ENCODE results near the gene GSE1.

GRCh38 chr16:84833327-84834088 lies 13.7 kb downstream of the CRISPLD2 start:
- RAMPAGE, long total RNA: no peak
- RRBS: 88% methylated on average over 1 of the region's 25 CpGs

- RAMPAGE, long total RNA: no peak
- RRBS: no CpG with 5 or more reads among the region's 4 CpGs
These were observed 3.0 kb upstream of the ZDHHC7 start for GRCh38 chr16:85014185-85014883.

- RAMPAGE, long total RNA: no peak
- RRBS: no CpG with 5 or more reads among the region's 7 CpGs
These were observed 3.9 kb downstream of the KIAA0513 start for GRCh38 chr16:85031367-85031926.

DNA sequence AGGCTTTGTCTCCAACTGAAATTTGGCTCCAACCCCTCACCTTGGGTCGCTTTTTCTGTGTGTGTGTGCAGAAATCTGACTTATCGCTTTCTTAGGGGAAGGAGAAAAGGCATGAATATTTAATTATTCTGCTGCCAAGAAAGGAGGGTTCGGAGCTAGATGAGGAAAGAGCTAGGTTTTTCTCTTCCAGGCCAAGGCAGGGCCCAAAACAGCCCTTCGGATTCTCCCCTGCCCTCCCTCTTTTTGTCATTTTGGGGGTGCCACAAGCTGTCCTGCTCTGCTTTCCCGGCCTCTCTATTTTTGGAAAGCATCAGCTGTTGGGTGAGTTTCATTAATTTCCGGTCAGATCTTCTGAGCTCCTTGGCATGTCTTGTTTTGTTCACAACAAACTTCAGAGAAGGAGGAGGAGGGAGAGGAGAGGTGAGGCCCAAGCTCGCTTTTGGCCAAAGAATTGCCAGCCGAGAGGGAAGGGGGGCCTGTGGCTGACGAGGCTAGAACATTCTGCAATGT lies 18.0 kb upstream of the CIBAR2 start:
- RAMPAGE, long total RNA: no peak
- RRBS: 70% methylated on average over 1 of the region's 9 CpGs

DNA sequence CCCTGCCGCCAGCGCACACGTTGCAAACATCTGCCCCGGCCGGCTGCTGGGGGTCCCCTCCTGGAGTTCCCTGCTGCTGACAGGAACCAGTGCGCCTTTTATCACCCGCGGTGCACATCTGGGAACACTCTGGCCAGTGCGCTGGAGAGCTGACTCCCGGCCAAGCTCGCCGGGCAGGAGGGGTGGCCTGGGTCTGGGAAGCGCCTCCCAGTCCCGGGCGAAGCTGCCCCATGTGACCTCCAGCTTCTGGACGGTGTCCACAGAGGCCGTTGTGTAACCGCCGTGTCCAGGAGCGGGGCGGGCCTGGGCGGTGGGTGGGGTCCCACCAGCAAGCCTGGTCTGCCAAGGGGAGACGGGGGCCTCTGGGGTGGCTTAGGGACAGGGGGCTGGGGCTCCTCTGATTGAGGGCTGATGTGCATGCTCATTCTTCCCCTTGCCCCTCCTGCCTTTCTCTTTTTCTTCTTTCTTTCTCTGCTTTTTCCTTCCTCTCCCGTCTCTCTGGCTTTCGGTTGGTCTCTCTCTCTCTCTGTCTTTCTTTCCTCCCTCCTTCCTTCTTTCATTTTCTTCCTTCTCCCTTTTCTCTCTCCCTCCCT lies 25.2 kb upstream of the CIBAR2 start:
- RAMPAGE, long total RNA: no peak
- RRBS: 3% methylated on average over 7 of the region's 25 CpGs

GRCh38 chr16:85170502-85171126 lies 58.3 kb upstream of the CIBAR2 start:
- RAMPAGE, long total RNA: no peak
- RRBS: 91% methylated on average over 10 of the region's 34 CpGs

GRCh38 chr16:85222061-85222961 lies 110.0 kb upstream of the CIBAR2 start:
- RAMPAGE, long total RNA: no peak
- RRBS: no CpG with 5 or more reads among the region's 26 CpGs

- RAMPAGE, long total RNA: no peak
- RRBS: 76% methylated on average over 4 of the region's 13 CpGs
These were observed 197.2 kb upstream of the CIBAR2 start for GRCh38 chr16:85309584-85309809.

DNA sequence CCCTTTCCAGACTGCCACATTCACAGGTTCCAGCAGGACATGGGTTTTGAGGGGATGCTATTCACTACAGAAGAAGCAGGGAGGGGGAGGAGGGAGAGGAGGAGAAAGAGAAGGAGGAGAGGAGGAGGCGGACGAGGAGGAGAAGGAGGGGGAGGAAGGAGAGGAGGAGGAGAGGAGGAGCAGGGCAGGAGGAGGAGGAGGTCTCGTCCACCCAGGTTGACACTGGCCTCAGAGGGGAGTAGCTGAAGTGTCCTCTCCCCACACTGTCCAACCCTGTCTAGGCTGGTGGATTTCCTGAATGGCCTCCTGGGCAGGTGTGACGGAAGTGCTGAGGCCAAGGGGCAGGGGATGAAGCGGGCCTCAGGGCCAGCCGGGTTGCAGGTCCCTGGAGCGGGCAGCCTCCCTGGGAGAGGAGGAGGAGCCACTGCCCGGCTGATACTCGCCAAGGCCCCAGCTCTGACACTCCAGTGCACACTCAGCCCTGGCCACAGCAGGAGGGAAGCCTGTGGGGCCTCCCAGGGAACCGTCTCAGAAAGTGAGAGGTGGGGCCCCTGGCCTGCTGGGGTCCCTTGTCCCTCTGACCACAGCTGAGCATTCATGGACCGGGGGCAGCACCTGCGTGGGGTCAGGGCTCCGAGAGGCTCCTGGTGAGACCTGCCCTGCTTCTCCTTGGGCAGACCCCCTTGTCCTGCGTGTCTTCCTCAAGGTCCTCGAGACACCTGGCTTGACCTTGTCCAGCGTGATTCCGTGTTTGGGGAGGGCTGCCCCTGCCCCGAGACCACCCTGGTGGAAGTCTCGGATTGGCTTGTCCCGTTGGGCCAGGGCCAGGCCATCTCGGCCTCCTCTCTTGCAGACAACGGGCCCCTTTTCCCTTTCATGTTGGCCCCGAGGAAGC lies 200.6 kb upstream of the CIBAR2 start:
- RAMPAGE, long total RNA: no peak
- RRBS: 32% methylated on average over 3 of the region's 23 CpGs

GRCh38 chr16:85516062-85516479 lies 97.1 kb upstream of the GSE1 start:
- RAMPAGE, long total RNA: no peak
- RRBS: 19% methylated on average over 4 of the region's 6 CpGs

DNA sequence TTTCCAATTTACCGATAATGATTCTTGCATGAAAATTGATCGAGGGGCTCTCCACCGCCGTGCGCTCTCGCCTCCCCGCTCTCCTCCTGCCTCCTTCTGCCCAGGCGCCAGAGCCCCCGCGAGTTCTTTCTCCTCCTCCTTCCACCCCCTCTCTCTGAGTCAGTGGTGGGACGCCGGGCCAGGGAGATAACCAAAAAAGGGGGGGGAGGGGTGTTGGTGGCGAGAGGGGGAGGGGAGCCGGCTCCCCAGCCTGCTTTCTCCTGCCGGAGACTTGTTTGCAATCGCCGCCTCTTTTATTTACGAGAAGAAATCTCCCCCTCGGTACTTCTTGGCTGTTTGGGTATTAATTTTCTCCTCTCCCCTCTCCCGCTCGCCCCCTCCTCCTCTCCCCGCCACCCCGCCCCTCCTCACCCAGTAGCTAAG lies 57.9 kb upstream of the GSE1 start:
- RAMPAGE, long total RNA: no peak
- RRBS: under 1% methylated on average over 3 of the region's 23 CpGs

DNA sequence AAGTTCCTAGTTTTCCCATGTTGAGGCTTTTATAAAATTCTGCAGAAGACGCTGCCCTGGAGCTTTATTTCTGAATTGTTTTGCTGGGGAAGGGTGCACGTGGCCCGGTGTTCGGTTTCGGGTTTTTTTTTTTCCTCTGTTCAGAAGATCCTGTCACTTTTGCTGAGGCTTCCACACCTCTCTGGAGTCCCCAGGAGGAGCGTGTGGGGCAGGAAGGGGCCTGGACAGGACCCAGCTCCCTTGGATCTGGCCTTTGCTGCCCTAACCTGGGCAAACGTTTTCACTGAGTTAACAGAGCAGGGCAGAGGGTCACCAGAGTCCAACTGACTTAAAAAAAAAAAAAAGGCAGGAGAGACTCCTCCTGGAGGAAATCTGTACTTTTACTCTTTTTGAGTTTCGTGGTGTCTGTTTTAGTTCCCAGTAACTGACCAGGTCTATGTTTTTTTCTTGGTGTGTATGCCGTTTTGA lies 55.6 kb upstream of the GSE1 start:
- RAMPAGE, long total RNA: no peak
- RRBS: no CpG with 5 or more reads among the region's 9 CpGs

DNA sequence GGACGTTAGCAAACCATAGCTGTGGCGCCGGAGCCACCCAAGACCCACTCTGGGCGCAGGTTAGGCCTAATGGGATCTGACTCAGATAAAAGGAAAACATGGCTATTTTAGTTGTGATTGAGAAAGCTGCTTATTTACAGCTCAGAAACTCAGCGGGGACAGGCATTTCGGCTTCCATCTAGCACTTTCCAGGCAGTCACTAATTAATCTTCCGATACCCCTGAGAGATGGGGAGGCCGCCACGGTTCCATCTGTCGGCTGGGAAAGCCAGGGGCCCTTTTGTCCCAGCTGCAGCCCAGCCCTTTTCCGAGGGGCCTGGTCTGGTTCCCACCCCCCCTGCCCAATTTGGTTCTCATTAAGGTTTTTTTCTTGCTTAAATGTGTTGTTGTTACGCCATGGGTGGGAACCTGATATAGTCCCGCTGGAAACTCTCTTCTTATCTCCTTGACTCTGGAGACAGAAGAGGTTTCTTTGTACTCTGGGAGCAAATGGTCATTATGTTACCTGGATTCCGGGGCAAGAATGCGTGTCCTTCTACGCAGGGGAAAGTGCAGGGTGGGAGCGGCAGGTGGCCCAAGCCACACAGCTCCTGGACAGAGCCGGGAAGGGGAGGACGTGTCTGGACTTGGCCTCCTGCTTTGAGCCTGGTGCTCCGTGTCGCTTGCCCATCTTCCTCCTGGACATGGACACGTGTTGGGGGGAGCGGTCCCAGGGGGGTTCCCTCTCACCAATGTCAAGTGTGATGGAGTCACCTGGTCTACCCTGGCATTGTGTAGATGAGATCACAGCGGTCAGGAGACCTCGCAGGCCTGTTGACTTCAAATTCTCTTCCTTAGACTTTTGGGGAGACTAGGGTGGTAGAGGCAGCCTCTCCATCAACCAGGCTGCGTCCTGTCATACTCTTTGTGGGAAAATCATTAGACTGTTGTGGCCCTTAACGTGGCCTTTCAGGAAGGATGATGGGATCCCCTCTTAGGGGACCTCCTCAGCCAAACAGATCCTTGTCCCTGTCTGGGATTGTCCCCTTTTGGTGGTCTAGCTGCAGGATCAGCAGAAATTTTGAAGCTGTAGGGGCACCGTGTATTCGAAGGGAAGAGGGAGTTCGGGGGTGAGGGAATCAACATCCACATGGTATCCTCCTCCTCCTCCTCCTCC lies 50.7 kb upstream of the GSE1 start:
- RAMPAGE, long total RNA: no peak
- RRBS: 60% methylated on average over 4 of the region's 30 CpGs

- RAMPAGE, long total RNA: no peak
- RRBS: no CpG with 5 or more reads among the region's 12 CpGs
These were observed 23.1 kb upstream of the GSE1 start for GRCh38 chr16:85590033-85590434.

- RAMPAGE, long total RNA: no peak
- RRBS: no CpG with 5 or more reads among the region's 11 CpGs
These were observed 3.1 kb upstream of the GSE1 start for GRCh38 chr16:85610006-85610443.

DNA sequence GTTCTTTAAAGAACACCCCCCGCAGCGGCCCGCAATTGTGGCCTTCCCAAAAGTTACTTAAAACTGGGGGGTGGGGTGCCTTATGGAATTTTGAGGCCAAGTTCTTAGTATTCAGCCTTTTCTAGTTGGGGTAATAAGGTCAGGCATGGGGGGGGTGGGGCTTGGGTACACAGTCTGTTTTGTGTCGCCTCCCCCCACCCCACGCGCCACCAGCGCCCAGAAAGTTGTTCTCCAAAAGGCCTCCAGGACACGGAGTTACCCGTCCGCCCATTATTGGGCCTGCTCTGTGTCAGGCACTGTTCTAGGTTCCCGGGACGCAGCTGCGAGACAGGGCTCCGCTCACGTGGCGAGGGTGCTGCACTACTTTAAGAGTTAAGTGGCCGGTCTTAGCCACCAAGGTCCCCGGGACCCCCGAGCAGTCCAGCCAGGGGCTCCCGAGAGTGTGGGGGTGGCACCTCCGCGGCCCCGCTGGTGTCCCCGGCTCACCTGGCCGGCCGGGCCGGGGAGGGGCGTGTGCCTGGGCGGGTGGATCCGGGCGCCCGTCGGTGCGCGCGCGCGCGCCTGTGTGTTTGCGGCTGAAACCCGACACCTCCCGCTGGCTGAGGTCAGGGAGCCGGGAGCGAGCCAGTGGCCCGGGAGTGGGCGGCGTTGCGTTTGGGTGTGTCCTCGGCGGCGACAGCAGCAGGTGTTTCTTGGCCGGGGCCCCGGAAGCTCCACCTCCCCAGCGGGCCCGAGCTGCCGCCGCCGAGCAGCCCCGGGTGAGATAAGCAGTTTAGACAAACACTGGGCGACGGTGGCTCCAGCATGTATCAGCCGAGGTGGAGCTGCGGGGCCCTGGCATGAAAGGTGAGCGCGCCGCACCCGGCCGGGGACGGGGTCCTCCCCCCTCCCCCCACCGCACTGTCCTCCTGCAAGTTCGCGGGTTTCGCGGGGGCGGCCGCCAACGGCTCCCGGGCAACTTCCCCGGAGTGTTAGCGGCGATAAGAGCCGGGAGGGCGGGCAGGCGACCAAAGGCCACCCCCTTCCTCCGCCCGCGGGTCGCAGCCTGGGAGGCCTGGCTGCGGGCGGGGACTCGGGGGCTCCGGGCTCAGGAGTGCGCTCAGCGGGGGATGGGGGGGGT lies at the start of gene GSE1:
Gene GSE1, plus strand, starts transcription at position 770 of the 1,120 bp plus-strand sequence.
- RAMPAGE, long total RNA: no peak
- RRBS: 2% methylated on average over 62 of the region's 94 CpGs

DNA sequence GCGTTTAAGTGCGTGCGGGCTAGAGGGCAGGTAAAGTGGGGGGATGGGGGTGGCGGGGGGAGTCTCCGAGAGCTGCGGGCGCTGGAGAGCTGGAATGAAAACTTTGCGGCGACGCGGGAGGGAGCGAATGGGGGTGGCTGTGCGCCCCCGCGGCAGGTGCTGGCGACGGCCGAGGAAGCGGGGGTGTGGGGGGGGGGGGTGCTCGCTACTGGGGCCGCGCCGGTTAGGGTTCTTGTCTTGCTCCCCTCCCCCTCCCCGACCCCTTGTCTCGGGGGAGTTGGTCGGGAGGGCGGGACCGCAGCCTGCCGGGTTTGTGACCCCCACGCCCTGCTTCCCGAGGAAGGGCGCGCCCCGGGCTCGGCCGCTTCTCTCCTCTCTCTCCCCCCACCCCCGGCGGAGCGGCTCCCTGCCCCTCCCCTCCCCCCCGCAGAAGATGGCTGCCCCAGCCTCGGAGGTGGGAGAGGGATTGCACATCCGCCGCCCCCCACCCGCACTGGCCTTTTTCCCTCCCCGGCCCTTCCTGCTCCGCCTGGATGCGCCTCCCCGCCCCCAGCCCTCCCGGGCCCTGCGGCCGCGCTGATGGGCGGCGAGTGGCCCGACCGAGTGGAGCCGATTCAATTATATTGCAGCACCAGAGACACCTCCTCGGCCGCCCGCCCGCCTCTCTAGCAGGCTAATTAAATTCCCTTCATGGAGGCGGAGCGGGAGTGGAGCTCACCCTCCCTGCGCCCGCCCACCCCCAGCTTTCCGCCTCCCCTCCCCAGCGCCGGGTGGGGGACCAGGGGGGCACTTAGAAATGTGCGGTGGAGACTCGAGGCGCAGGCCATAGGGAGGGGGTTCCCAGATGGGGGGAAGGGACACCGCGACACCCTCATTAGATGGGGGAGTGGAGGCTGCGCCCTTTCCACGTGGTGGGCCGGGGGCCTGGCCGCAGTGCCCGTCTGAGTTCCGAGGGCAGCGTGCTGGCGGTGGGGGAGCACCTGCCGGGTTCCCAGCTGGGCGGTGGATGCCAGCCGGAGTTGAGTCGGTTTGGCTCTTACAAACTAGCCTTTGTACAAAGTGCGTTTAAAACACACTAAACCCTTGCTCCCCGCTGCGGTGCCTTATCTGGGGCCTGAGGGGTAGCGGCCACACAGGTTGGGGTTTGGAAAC lies 927 bp downstream of the GSE1 start:
- RAMPAGE, long total RNA: no peak
- RRBS: 4% methylated on average over 21 of the region's 89 CpGs

GRCh38 chr16:85620898-85621762 lies 8.0 kb downstream of the GSE1 start:
- RAMPAGE, long total RNA: no peak
- RRBS: no CpG with 5 or more reads among the region's 27 CpGs

DNA sequence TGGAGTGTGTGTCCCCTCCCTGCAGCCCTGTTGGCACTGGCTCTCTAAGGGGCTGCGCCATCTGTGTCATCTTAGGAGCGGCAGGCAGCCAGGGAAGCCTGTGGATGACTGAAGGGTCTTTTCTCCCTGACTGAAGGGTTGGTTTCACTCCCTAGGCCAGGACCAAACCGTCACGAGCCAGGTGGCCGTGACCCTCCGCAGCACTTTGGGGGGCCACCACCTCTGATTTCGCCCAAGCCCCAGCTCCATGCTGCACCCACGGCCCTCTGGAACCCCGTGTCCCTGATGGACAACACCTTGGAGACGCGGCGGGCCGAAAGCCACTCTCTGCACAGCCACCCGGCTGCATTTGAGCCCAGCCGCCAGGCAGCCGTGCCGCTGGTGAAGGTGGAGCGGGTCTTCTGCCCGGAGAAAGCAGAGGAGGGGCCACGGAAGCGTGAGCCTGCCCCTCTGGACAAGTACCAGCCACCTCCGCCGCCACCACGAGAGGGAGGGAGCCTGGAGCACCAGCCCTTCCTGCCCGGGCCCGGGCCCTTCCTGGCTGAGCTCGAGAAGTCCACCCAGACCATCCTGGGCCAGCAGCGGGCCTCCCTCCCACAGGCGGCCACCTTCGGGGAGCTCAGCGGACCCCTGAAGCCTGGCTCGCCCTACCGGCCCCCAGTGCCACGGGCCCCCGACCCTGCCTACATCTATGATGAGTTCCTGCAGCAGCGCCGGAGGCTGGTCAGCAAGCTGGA lies 27.6 kb downstream of the GINS2 start:
- RAMPAGE, long total RNA: no peak
- RRBS: 95% methylated on average over 13 of the region's 37 CpGs

DNA sequence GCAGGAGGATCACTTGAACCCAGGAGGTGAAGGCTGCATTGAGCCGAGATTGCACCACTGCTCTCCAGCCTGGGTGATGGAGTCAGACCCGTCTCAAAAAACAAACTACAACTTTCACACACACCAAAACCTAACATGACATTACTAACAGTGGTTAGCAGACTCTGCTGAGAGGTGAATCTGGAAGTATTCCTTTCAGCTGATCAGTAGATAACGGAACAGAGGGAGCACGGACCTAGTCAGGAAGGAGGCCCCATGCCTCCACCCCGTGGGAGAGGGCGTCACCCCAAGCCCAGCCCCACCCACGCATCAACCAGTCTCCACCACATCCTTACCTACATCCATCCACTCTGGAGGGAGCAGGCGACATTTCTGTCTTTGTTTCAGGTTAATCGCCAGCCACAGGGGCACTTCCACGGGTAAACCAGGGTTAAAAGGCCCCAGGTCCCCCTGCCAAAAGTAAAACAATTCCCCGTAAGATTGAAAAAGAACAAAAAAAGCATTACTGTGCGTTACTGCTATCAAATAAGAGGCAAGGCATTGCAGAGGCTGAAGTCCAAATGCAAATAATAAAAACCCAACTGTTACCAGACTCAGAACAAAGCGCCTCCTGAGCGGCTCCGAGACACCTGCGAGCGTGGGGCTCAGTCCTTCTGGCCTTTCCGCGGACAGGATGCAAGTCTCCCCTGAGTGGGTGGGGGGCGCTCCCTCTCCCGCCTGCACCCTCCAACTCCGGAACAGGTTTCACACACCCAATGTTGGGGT lies 1.4 kb downstream of the GINS2 start:
- RAMPAGE, long total RNA: no peak
- RRBS: no CpG with 5 or more reads among the region's 22 CpGs

Measured in hepatocyte (in vitro differentiated cells and primary cell).